ENCODE measurements around a stretch of chr12.

DNA sequence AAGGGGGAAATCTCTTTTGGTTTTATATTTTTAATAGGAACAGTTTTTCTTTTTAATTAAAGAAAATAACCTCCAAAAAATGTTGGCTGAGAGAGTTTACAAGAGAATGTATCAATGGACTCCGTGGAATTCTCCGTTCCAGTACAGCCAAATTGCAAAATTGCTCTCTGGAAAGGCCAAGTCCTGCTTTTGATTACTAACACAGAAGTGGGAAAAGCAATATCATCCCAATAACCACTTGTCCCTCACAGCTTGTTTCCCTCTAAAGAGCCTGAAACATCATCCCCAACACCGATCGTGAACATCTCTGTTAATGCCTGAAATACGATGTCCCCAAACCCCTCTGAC is 36.8 kb downstream of the TBX5 start:
- PRO-cap = unidirectional peak, minus-strand start at position 134 of the sequence
- RAMPAGE, long total RNA, 3 experiments = no peak in any of the 3 experiments

GRCh38 chr12:114479842-114480253 is 73.9 kb upstream of the TBX5 start:
- PRO-cap = no peak
- RAMPAGE, long total RNA, 3 experiments = no peak in any of the 3 experiments

GRCh38 chr12:114665265-114666406 is 18.3 kb downstream of the TBX3 start:
- PRO-cap = no peak
- RAMPAGE, long total RNA, 3 experiments = no peak in any of the 3 experiments

- PRO-cap = no peak
- RAMPAGE, long total RNA, 3 experiments = no peak in any of the 3 experiments
These were observed 1.1 kb upstream of the TBX3 start for GRCh38 chr12:114685147-114685396.

DNA sequence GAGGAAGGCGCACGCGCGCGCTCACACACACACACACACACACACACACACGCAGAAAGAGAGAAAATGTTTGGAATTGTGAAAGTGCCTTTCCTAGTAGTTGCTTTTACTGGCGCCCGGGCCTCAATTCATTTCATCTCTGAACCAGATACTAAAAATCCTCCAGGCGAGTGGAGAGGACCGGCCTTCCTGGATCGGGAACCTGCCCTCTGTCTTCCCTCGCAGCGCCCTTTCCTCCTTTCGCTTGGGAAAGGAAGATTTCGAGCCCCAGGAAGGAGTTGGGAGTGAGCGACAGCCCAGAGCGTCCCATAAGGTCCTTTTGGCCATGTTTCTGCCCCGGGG is 7.8 kb upstream of the TBX3 start:
- PRO-cap = no peak
- RAMPAGE, long total RNA, 3 experiments = no peak in any of the 3 experiments

DNA sequence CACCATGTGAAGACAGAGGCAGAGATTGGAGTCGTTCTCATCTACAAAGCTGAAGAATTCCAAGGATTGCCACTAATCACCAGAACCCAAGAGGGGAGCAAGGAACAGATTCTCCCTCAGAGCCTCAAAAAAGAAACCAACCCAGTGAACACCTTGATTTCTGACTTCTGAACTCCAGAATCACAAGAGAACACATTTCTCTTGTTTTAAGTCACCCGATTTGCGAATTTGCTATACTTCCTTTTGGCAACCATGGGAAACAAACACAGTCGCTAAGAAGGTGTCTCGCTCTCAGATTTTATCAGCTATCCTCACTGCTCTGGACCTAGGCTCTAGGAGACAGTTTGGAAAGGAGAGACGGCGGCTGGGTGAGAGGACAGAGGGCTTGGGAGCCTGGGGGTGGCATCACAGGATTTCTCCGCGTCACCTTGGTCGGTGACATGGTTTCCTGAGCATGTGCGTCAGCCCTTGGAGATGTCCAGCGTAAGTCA is 90.0 kb upstream of the TBX3 start:
- PRO-cap = no peak
- RAMPAGE, long total RNA, 3 experiments = no peak in any of the 3 experiments

DNA sequence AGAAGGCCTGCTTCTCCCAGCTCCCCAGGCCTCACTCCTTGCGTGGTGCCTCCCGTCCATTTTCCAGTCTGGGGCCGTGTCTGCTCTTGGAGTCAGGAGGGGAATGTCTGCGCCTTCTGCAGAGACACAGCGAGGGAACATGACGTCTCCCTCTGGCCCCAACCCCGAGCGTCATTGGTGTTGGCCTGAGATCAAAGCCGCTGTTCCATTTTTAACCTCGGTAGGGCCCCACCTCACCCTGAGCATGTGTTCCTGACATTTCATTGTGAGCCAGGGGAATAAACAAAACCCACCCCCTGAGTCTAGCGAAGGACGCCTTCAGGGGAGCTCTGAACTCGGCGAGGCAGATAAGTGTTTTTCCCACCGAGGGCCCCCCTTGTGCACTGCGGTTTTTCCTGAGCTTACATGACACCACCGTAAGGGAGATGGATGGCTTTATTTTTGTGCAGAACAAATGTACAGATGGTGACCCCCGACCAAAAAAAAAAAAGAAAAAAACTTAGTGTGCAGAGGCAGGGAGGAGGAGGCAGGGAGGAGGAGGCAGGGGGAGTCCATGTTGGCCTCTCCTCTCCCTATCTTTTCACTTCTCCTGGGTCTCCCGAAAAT is 269.0 kb upstream of the TBX3 start:
- PRO-cap = no peak
- RAMPAGE, long total RNA, 3 experiments = no peak in any of the 3 experiments

DNA sequence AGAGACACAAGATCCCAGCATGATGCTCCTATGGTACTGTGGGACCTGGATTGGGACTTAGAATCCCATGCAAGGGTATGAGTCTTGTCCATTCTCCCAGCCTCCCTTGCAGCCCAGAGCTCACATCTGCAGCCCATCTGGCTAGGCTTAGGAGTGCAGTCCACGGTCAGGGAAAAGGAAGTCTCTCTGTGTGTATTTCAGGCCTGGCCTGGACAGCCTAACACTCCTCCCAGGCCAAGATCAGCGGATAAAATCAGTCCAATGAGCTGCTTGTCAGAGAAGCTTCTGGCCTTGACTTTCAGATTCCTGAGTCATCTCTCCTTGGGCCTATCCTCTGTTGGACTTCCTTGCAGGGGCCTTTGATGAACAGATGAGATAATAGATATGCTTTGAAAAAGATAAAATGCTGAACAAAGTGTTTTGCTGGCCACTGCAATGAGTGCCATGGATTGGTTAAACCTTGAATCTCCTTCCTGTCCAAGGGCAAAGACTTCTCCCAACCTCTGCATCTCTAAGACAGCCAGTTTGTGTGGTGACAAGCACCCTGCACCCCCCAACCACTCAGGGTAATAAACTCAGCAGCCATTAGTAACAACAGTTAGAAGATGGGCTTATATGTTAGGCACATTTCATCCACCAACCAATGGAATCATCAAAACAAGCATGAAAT is 412.8 kb upstream of the TBX3 start:
- PRO-cap = no peak
- RAMPAGE, long total RNA, 3 experiments = no peak in any of the 3 experiments

GRCh38 chr12:115464015-115464436 is 780.1 kb upstream of the TBX3 start:
- PRO-cap = no peak
- RAMPAGE, long total RNA, 3 experiments = no peak in any of the 3 experiments

DNA sequence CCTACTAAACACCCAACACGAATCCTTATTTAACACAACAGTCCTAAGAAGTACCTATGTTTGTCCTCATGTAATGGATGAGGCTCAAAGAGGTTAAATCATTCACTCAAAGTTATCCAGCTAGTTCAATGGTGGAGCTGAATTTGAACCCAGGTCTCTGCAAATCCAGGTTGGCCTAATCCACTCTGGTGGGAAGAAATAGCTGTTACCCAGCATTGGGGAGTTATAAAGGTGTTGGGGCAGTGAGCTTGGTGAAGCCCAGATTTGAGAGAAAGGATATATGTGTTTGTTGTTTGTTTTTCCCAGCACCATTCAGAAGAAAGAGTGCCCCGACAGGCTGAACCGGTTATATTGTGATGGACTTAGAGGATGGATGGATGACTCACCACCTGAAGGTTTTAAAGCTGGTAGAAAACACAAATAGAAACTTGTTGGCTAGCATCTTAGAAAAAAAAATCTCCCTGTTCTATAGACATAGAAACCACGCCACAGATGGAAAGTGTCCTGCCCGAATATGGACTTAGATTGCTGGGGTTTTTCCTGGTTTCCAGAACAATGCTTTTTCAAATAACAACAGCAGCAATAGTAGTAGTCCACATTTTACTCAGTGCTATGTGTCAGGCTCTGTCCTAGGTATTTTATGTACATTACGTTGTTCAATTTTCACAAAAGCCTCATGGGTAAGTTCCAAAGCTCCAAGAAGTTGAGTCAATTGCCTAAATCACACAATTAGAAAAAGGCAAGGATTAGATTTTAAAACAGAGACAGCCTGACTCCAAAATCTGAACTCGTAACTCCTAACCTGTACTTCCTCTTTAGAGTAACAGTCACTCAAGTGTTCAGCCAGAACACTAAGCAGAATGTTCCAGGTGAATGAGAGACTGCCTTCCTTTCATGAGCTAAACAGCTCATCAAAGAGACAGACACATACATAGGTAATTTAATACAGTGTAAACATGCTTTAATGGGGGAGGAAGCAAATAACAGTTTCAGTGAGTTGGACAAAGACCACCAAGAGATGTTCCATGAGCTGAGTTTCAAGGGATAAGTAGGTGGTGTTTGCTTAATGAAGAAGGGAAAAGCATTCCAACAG is 404.4 kb downstream of the MED13L start:
- PRO-cap = no peak
- RAMPAGE, long total RNA, 3 experiments = no peak in any of the 3 experiments

DNA sequence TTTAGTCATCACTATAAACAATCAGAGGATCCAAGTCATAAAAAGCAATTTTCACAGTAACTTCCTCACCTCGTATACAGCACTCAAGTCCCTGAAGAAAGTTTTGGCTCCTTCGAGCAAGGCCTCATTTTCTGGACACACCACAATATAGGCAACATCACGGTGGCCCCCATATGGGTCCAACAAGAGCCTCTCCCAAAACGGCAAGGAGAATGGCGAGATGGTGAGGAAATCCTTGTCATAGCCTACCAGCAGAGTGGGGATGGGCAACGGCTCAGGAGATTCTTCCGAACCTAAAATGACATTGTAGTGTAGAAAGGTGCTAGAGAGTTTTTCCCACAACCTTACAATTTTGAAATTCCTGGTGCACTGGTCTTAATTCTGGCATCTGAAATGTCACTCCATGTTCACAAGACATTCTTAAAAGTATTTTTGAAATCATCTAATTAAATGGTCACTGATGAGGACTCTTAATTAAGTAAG is 291.3 kb downstream of the MED13L start:
- PRO-cap = no peak
- RAMPAGE, long total RNA, 3 experiments = start-site peak on the minus strand in 1 of 3 experiments, centred at position 157 of the sequence, 21 reads per replicate

DNA sequence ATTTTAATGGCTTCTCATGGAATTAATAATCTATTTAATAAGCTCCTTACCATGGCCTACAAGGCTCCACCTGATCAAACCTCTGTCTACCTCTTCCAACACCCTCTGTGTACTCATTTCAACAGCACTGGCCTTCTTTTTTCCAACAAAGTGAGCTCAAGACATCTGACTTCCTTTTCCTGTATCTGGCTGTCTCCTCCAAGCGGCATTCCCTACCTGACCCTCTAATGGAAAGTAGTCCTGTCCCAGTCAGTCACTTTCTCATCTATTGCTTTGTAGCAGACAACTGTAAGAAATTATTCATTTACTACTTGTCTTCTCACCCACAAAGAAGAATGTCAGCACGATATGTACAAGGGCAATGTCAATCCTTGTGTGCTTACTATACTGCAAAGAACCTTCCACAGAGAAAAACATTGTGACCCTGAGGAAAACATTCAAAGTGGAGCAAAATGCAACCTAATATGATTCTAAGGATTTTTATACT is 149.6 kb downstream of the MED13L start:
- PRO-cap = no peak
- RAMPAGE, long total RNA, 3 experiments = no peak in any of the 3 experiments

GRCh38 chr12:116222344-116222627 is 55.2 kb downstream of the MED13L start:
- PRO-cap = no peak
- RAMPAGE, long total RNA, 3 experiments = no peak in any of the 3 experiments

DNA sequence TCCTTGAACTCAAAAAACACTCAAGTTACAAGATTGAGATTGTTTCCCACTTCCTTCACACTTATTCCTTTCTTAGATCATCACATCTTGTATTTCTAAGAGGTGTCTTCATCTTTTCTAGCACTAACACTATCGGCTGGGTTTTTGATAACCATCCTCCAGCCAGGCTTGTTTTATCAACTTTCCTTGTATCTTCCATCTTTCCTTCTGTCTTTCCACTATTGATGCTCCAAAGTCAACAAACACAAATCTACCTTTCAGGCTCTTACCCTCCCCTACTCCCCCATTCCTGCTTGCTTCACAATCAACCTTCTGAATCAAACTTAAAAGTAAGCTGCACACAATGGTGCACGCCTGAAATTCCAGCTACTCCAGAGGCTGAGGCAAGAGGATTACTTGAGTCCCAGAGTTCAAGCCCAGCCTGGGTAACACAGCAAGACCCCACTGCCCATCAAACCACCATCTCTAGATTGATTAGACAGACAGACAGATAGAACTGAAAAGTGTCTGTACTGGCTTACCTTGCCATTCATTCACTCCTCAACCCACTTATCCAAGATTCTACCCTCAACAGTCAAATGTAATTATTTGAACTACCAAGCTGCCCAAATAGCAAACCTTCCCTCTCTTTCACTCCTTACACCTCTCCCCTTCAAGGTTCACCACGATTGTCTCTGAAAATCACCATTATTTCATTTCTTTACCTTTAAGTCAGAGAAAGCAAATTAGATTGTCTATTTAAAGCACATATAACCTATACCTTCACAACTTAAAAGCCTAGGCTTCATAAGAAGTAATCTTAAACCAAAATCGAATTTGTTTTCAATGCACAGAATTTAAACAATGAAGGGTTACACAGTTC is 12.7 kb downstream of the MED13L start:
- PRO-cap = no peak
- RAMPAGE, long total RNA, 3 experiments = no peak in any of the 3 experiments

DNA sequence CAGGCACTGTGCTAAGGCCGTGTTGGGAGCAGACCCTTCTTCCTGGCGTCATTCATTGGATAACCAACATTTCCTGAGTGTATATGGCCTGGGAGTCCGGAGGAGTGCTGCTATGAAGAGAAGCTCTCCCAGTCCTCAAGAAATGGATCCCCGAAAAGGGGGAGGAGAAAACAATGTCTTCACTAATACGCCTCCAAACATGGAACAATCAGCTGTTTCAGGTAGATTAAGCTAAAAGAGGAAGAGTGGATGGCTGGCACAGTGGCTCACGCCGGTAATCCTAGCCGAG is 958 bp upstream of the MED13L start:
- PRO-cap = no peak
- RAMPAGE, long total RNA, 3 experiments = no peak in any of the 3 experiments

GRCh38 chr12:116383188-116383565 is 105.7 kb upstream of the MED13L start:
- PRO-cap = no peak
- RAMPAGE, long total RNA, 3 experiments = no peak in any of the 3 experiments

DNA sequence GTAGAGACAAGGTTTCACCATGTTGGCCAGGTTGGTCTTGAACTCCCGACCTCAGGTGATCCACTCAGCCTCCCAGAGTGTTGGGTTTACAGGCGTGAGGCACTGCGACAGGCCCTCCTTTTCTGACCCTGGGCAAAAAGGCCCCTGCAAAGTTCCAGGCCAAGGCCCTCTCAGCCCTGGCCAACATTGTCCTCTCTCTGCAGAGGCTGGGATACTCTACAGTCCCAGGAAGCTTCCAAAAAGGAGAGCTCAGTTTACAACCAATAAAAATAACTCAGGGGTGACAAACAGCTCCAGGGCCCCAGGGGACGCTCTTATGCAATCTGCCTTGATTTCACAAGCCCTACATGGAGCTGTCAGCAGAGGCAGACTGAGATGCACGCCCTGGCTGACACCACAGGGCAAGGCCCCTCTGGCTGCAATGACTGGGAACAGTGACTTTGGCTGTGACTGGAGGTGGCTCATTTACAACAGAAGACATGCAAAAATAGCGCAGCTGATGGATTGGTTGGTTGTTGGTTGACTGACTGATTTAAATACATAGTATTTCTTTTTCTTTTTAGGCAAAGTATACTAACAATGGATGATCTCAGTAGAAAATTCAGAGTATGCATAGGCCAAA is 129.0 kb upstream of the MED13L start:
- PRO-cap = no peak
- RAMPAGE, long total RNA, 3 experiments = no peak in any of the 3 experiments

GRCh38 chr12:116434684-116435206 is 124.4 kb upstream of the MAP1LC3B2 start:
- PRO-cap = no peak
- RAMPAGE, long total RNA, 3 experiments = no peak in any of the 3 experiments

DNA sequence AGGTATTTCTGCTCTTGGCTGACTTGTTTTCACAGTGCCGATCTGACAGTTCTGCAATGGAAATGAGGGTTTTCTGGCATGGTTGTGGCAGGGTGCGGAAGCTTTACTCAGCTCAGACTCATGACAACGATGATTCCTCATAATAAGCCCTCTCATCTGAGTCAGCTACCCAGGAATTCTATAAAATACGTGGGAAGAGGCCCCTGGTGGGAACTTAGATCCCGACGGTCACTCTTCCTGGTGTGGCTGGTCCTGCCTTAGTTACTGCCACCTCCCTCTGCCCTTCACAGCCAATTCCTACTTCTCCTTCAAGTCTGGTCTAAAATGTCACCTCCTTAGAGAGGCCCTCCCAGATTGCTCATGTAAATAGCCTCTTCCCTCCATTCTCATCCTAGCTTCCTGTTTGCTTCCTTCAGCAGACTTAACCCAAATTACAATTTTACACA is 104.2 kb upstream of the MAP1LC3B2 start:
- PRO-cap = no peak
- RAMPAGE, long total RNA, 3 experiments = no peak in any of the 3 experiments

DNA sequence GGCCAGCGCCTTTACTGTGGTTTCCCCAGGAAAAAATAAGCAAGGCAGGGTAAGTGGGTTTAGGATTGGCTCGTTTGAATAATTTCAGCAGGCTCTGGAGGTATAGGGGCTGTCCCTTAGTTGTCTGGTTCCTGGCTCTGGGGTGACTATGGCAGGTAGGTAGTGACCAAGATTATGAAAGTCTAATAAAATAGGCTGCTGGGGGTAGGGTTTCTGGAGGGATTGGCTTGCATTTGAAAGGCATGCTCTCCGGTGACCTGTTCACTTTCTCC is 35.3 kb downstream of the MAP1LC3B2 start:
- PRO-cap = no peak
- RAMPAGE, long total RNA, 3 experiments = no peak in any of the 3 experiments